ENCODE results near the gene PKLR.

- PRO-cap, result no peak
Measured at GRCh38 chr1:155196072-155196715, 11.5 kb downstream of the THBS3 start.

DNA sequence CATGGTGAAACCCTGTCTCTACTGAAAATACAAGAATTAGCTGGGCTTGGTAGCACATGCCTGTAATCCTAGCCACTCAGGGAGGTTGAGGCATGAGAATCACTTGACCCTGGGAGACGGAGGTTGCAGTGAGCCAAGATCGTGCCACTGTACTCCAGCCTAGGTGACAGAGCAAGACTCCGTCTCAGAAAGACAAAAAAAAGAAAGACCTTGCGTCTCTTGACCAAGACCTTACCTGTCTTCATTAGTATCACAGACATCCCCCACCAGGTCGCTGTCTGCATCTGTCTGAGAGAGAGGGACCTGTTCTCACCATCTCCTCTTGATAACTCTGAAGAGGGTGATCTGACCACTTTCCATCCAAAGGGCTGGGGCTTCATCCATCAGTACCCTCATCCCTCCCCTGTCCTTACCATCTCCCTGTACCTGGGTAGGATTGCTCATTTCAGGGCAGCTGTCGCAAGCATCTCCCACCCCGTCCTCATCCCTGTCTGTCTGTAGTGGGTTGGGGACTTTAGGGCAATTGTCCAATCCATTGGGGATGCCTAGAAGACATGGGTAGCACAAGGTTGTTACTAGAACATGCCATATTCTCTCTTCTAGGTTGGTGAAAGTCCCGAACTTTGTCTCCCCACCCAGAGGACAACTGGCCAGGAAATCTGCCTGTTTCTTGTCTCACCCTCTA, 8.0 kb downstream of the THBS3 start:
- PRO-cap, result no peak

DNA sequence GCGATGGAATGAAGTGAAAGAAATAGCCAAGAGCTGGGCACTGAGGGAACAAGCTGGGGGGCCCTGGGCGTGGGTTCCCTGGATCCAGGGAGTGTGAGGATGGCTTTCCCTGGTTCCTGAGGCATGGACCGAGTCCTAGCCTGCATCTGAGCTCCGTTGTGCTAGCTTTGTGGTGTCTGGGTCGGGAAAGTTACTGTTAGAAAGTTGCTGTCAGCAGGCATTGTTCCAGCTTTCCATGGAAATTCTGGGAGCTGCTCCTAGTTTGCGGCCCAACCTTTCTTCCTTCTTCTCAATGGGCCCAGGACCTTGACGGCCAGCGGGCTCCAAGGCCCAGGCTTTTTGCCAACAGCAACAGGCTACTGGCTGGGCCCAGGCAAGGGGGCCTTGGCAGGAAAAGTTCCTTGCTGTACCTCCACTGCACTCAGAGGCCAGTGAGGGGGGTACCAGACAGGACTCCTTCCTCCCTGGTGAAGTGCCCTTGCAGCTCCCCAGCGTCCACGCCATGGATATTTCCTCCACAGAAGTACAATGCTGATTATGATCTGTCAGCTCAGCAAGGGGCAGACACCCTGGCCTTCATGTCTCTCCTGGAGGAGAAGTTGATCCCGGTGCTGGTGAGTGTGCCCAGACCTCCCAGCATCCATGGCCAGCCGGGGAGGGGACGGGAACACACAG, 8.7 kb downstream of the GBA1 start:
- PRO-cap, result no peak

- PRO-cap, result no peak
Measured at GRCh38 chr1:155247318-155248369, 6.6 kb upstream of the GBA1 start.

DNA sequence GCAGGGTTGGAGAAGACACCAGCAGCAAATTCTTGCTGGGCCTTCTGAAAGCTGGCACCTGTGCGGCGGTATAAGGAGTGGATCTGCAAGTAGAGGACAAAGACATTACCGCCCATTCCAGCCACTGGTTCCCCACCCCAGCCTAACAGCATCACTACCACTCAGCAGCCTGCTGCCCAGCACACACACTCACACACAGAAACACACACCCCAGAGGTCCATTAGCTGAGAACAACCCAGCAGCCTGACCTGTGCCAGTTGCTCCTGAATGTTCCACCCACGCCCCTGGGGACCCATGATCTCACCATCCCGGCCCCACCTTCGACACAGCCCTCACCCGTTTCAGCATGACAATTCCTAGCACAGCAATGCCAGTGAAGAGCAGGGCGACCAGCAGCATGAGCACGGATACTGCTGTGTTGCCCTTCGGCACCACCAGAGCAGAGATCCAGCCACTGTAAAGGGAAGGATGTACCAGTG, 1.1 kb upstream of the ENTREP3 start:
- PRO-cap, result no peak

DNA sequence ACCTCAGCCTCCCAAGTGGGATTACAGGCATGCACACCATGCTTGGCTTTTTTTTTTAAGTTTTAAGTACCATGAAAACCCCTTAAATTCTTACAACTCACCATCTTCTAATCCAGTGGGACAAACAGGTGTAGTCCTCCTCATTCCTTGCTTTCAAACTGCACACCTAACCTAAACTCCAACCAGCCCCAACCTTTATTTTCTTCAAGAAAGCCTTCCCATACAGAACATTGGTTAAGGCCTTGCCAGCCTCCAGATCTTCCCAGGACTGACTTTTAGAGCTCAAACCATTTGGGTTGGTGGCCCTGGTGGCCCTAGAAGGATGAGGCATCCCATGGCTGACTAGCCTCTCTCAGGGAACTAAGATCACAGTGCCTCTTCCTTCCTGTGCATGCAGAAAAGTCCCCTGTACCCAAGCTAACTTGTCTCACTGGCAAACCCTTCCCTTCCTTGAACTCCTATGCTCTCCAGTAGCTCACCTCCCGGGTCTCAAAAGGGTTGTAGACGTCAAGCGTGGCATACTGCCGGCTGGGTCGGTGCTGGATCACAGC, 907 bp downstream of the SCAMP3 start:
- PRO-cap, result no peak

DNA sequence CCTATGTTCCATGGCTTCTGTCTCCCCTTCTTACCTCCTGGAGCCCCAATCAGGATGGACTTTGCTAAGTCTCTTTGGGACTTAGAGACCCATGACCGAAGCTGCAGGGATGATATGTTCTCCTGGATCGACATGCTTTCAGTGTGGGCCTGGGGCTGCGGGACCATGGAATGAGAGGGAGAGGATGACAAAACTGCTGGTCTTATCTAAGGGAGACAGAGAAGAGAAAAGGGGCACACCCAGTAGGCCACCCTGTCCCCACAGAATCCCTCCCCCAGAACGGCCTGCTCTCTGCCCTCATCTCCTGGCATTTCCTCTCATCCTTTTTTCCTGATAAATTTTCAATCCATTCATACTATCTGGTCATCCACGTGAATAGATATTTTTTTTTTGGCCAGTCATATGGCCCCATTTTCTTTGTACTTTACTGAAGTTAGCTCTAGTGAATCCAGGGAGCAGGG, at the start of gene PKLR:
TSS of gene PKLR (minus strand) at position 177 of the 461 bp plus-strand sequence.
- PRO-cap, result no peak

GRCh38 chr1:155313004-155313807, 4.5 kb downstream of the FDPS start:
- PRO-cap, result no peak

DNA sequence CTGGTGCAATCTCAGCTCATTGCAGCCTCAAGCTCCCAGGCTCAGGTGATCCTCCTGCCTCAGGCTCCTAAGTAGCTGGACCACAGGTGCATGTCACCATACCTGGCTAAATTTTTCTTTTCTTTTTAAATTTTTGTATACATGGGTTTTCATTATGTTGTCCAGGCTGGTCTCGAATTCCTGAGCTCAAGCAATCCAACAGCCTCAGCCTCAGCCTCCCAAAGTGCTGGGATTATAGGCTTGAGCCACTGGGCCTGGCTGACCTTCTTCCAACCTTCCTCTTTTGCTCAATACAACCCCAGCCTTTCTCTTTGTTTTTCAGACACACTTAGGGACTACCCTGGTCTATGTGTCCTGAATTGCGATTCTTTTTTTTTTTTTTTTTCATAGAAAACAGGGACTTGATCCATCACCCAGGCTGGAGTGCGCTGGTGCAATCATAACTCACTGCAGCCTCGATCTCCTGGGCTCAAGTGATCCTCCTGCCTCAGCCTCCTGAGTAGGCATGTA, 67.7 kb downstream of the RUSC1 start:
- PRO-cap, result no peak

GRCh38 chr1:155745057-155746007, 56.4 kb downstream of the DAP3 start:
- PRO-cap, result unidirectional peak, minus-strand start at chr1:155745427; unidirectional peak, minus-strand start at chr1:155745545; unidirectional peak, minus-strand start at chr1:155745565

GRCh38 chr1:155883850-155884781, 24.7 kb downstream of the SYT11 start:
- PRO-cap, result no peak

- PRO-cap, result no peak
Measured at GRCh38 chr1:155929118-155929527, 5.1 kb downstream of the KHDC4 start.

DNA sequence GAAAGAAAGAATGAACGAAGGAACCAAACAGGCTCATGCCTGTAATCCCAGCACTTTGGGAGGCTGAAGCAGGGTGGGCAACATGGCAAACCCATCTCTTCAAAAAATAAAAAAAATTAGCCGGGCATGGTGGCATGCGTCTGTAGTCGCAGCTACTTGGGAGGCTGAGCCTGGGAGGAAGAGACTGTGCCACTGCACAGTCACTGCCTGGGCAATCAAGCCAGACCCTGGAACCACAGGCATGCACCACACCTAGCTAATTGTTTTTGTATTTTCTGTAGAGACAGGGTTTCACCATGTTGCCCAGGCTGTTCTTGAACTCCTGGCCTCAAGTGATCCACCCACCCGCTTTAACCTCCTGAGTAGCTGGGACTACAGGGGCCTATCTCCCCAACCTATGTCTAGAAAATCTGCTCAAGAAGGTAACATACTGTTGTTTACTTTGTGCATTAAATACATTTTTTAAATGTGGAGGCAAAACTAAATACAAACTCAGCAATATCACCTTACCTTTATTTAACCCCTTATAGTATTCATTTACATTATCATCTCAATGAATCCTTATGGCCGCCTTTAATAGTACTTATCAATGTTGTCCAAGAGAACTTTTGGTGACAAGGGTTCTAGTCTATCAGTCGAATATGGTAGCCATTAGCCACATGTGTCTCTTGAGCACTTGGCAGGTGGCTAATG, 2.7 kb downstream of the KHDC4 start:
- PRO-cap, result no peak

GRCh38 chr1:155967397-155968459, 10.6 kb downstream of the ARHGEF2 start:
- PRO-cap, result no peak

- PRO-cap, result unidirectional peak, plus-strand start at chr1:156003542; unidirectional peak, plus-strand start at chr1:156003664
Measured at GRCh38 chr1:156003333-156003924, 17.3 kb downstream of the SSR2 start.

GRCh38 chr1:156070001-156070404, 9.0 kb downstream of the RAB25 start:
- PRO-cap, result no peak

GRCh38 chr1:156077421-156077904, 4.8 kb downstream of the MEX3A start:
- PRO-cap, result no peak

DNA sequence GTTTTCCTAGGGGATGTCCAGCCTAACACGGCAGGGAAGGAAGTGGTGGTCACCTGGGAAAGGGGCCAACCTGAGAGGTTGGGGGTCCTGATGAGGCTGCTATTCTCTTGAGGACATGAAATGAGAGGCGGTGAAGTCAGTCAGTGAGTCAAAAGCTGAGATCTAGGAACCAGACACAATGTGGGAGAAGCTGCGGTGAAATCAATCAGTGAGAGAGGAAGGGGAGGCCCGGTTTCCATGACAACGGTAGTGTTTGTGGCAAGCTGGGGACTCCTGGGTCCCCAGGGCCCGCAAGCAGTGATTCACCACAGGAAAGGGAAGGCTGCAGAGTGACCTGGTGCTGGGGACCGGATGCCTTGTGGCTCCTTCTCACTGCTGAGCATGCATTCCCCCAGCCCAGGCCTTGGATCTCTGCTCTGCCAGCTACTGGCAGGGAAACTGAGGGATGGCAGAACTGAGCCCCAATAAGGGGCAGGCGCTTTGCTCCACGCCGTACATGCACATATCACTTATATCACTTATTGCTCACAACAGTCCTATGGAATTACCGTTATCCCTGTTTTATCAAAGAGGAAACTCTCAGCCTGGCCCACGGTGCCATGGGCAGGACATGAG, 14.8 kb upstream of the MEX3A start:
- PRO-cap, result no peak

DNA sequence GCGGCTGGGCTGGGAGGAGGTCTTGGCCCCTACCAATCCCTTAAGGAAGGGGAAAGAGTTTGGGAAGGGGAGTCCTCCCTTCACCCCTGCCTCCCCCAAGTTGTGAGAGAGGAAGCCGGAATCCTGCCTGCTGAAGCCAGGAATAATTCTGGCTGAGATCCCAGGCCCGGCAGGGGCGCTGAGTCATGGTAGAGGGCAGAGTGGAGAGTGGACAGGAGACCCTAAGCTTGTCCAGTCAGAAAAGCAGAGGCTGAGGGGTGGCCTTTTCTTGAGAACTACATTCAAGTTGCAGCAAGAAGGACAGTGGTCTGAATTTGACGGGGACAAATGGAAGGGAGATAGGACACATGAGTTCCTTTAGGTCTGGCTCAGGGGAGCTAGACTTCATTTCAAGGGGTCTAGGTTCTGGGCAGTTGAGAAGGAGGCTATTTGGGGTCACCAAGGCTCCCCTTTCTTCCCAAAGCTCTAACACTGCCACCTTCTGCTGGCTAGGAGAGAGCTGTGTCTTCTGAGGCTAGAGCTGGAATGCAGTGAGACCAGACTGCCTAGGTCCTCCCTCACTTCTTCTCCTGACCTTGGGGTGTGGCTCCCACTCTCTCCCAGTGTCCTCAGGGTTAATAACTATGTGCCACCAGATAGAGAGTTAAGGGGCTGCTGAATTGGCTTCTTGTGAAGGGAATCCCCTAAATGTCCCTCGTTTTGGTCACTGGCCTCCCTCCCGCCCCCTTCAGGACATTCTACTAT, 8.5 kb downstream of the LMNA start:
- PRO-cap, result bidirectional peak, plus-strand start at position 306 of the sequence, minus-strand start at position 102 of the sequence

DNA sequence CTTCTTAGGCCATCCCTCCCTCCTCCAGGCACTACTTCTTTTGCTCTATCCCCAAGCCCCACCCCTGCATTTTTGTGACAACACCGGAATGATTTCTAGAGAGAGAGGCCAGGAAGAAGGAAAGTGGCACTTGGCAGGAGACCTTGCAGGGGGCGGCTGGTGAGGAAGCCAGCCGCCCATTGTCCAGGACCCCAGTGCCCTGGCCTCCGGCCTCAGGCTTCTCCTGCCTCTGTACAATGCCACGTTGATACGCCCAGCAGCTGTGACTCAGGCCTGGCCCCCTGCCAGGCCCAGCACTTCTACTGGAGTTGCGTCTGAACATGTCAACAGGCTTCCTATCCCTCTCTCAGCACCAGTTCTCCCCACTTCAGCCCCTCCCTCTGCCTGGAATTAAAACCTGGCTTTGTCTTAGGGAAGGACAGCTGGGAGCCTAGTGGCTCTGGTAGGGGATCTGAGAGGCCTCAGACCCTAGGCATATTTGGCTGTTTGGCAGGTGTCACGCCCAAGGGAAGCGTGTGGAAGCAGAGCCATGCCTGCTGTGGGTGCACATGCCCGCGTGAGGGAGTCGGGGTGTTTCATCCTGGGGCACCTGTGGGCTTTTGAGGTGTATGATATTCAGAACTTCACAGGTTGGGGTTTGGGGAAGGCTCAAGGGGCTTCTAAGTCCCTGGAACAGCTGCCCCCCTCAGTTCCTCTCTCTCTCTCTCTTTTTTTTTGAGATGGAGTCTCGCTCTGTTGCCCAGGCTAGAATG, 9.3 kb downstream of the LMNA start:
- PRO-cap, result bidirectional peak, plus-strand start at position 393 of the sequence, minus-strand start at position 231 of the sequence

Data from sternocleidomastoid (tissue), 1 donor.